RPMI7951 (cell line): ENCODE measurements around a stretch of chr19.

DNA sequence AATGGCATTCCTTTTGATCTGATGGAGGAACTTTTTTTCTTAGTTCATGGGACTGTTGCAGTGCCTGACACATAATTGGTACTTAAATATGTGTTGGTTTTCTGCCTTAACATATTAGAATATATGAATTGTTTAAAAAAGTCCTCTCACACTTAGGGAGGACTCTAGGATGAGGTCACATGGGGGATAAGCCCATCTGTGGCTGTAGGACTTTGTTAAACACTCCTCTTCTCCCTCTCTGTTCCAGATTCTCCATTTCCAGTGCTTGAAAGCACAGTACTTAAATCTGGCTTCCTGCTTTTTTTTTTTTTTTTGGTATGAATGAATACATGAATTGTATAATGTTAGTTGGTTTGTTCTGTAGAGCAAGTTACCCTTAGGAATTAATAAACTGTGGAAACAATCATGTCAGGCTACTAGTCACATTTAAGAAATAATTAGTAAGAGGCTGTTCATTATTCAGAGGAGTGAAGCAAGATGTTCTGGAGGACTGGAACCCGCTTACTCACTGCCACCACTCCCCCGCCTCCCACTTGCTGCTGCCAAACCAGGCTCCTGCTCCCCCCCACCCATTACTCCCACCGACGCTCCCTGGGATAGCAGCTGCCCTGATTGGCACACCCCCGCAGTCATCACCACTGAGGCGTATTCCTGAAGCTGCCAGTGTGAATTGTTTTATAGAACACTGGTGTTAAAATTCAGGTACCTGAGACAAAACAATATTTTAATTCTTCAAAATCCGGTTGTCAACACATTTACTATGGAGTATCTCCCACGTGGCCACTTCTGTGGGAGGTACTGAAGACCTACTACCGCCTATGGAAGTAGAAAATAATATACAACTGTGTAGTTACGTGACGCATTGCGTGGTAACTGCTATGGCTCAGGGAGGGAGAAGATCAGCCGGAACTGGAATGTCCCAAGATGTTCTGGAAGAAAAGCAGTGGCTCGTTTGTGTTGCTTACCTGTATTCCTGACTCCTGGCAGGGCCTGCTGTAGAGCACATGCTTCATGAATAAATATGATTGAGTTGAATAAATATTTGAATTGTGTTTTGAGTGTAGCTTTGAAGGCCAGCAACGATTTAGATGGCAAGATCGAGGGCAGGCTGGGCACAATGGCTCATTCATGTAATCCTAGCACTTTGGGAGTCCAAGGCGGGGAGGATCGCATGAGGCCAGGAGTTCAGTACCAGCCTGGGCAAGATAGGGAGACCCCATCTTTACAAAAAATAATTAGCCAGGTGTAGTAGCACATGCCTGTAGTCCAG lies 1.6 kb downstream of the DPY19L3 start:
- RAMPAGE, long total RNA, result no peak

DNA sequence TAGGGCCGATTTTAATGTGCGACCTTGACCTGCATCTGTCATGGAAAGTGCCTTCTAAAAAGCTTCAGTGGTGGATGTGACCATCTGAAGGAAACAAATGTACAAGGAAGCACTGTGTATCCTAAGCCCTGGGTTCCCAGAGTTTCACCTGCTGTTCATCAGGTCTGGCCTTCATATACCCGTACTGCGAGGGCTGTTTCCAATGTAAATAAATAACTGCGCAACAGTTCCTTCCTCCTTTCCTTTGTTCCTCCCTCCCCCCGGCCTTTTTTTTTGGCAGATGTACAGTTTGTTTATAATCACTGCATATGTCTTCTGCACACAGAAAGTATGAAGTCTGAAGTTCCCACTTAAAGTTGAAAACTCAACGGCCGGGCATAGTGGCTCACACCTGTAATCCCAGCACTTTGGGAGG lies 5.2 kb downstream of the FAAP24 start:
- RAMPAGE, long total RNA, result no peak

DNA sequence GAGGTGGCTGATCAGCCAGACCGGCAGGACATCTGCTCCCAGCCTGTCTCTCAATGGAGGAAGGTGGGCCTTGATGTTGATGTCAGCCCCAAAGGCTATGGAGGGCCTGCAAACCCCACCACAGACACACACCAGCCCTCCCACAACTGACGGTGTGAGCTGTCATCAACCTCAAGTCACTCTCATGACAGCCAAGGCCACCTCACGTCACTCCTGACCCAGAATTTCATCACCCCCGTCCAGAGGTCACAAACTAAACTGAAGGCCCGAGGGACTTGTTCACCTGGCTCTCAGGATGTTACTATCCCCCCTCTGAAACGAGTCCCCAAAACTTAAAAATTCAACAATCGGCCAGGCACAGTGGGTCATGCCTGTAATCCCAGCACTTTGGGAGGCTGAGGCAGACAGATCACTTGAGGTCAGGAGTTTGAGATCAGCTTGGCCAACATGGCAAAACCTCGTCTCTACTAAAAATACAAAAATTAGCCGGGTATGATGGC lies 25.4 kb downstream of the RHPN2 start:
- RAMPAGE, long total RNA, result no peak

- RAMPAGE, long total RNA, result no peak
Observed at GRCh38 chr19:33241103-33241661, 15.5 kb upstream of the SLC7A10 start.

DNA sequence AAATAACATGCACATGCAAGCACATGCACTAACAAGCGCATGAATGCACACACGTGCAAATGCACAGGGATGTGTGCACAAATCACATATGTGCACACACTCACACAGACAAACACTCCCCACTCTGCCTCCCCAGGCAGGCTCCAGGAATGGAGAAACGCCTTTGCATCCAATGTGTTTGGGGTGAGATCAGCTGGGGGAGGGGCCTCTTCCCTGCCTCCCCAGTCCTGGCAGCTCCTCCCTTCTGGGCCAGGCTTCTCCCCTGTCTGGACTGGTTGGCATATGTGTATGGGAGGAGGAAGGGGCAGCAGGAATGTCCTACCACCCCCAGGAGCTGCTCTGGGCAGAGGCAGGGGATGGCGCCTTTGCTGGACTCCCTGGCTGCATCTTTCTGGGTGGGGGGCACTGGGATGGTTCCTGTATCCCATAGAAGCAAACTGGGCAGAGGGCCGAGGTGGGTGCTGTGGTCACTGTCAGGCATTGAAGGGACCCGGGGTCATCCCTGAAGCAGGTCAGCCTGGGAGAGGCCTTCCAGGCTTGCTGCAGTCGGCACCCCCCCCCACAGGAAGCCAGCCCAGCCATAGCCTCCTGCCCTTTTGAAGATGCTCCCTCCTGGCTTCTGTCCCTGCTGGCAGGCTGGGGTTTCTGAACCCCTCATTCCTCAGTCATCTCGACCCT lies 21.1 kb upstream of the SLC7A10 start:
- RAMPAGE, long total RNA, result no peak

DNA sequence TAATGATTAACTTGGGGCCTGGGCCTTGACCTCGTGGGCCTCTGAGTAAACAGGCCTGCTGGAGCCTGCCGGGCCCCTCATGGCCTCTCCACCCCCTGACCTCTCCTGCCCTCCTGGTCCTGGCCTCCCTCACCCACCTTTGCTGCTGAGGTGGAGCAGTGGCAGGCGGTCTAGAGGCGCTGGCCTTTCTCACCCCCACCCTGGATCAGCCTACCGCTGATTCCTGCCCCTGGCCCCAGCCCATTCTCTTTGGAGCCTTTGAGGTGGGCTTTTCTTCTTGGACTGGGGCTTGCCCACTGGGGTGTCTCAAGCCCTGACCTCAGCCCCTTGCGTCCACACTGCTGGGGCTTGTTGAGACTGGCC lies 26.2 kb downstream of the CEBPA start:
- RAMPAGE, long total RNA, result no peak

DNA sequence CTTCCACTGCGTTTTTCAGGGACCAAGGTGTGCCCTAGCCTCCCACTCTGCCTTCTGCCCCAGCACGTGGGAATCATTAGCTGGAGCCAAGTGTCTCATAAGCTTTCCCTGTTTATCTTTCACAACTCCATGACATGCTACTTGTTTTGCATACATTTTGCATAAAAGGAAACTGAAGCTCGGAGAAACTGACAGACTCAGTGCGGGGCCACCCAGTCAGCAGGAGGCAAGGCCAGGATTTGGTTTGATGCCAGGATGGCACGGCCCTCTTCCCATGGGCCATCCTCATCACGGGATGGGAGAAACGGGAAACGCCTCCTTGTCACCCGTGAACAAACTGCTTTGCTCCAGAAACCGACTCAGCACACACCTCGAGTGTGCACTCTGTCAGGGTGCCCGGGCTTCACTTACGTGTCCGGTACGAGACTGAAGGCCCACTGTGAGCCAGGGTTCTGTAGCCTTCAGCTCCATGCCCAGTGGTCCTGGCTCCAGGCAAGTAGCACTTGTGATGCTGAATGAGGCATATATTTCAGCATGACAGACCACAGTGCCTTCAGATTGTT lies 9.6 kb downstream of the CEBPA start:
- RAMPAGE, long total RNA, result no peak

DNA sequence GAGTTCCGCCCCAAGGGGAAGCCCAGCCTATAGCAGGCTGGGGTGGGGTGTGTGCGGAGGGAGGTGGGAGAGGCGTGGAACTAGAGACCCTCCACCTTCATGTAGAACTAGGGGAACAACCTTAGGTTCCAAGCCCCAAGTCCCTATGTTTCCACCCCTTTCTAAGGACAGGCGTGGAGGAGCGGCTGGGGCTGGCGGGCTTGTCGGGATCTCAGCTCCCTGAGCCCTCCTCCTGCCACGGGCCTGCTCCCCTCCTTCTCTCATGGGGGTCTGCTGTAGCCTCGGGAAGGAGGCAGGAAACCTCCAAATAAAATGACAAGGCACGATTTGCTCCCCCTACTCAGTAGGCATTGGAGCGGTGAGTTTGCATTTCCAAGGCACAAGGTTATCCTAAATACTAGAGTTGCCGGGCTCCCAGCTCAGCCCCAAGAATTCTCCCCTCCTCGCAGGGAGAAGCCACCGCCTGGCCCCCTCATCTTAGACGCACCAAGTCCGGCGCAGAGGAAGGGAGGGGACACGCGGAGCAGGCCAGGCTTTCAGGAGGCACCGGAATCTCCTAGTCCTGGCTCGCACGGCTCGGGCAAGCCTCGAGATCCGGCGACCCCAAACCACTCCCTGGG lies 1.6 kb downstream of the CEBPA start:
- RAMPAGE, long total RNA, result no peak

GRCh38 chr19:33390508-33391157 lies 17.1 kb downstream of the CEBPG start:
- RAMPAGE, long total RNA, result no peak

DNA sequence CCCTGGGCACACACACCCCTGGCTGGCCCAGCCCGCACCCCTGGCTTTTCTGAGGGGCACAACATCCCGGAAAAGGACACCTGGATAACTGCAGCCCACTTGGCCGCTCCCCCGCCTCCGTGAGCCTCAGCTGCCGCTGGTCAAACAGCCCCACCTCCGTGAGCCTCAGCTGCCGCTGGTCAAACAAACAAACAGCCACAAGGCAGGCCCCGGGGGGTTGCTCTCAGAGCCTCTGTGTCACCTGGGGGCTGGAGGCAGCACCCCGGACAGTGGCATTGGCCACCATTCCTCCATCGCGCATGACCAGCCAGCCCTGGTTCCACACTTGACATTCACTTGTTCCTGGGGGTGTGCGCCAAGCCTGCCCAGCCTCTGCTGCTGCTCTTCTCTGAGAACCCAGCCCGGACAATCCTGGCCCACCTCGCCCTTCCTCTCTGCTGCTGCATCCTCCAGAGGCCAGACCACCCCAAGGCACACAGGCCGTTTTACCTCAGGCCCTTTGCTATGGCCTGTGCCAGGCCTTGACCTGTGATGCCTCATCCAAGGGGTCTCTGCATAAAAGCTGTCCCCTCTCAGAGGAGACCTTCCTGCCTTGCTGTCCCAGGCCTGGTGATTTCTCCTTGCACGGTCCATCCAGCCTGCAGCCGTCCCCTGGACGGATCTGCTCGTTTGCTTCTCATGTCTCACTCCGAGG lies 20.0 kb downstream of the CEBPG start:
- RAMPAGE, long total RNA, result no peak

DNA sequence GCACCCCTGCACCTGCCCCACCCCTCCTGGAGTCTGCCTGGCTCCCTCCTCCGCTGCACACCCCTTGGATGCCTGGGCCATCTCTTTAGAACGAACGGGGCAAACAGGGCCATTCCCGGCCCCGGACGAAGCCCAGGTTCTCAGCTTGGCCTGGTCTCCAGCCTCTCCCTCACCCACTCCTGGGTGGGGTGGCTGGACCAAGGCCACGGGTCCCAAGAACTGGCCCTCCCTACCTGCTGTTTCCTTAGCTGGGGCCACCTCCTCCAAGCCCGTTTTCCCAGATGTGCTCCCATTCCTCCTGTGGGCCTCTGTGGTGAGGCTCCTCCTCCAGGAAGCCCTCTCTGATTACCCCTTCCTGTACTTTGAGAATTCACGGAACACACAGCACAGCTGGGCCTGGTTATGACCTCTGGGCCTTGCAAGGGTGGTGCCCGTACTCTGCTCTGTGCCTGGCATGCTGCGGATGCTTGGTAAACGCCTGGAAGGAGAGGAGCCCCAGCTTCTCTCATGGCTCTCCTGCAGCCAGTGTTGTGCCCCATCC lies 21.4 kb downstream of the CEBPG start:
- RAMPAGE, long total RNA, result no peak

DNA sequence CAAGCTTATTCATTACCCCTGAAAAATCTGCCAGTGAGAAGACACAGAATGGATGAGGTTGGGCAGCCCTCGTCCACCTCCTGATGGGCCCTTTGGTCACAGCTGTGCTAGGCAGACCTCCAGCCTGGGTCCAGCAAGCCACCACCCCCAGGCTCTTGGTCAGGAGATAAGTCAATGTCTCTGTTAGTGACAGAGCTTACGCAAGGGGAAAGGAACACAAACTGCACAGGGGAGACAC lies 19.7 kb downstream of the PEPD start:
- RAMPAGE, long total RNA, result no peak

DNA sequence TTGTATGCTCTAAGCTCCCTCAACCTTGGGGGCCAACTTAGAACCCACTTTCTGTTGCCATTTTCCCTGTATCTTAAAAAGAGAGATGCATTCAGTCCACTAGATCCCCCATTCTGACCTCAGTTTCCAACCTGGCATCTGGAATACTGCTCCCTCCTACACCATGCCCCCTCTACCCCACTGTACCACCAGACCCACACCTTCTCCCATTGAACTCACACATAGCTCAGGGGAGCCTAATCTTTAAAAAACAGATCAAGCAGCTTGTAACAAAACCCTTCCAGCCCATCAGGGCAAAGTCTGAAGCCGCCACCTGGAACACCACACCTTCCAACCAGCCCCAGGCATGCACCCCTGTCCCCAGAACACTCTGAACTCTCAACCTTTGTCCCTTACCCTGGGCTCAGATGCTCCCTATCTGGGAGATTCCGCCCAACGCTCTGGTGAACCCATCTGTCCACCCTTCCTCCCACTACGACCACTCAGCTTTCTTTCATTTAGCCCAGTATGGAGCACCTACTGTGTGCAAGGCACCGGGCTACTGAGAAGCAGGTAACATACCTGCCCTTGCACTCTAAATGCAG lies 882 bp downstream of the PEPD start:
- RAMPAGE, long total RNA, result no peak

DNA sequence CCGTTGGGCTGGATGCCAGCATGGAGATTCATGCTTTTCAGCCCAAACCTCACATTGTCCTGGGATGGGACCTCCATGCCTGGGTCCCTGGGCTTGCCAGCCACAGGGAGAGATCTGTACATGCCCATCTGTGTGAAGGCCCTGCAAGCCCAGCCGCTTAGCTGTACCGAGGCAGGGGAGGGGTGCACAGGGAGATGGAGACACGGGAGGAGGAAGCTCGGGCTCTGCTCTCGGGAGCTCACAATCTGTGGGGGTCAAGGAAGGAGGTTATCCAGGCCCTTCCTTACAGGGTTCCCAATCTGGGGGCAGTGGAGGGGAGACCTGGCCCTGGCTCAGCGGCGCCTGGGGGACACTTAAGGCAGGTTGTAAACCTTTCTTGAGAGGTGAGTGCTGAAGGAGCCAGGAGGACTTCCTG lies 77.3 kb downstream of the CHST8 start:
- RAMPAGE, long total RNA, result no peak

DNA sequence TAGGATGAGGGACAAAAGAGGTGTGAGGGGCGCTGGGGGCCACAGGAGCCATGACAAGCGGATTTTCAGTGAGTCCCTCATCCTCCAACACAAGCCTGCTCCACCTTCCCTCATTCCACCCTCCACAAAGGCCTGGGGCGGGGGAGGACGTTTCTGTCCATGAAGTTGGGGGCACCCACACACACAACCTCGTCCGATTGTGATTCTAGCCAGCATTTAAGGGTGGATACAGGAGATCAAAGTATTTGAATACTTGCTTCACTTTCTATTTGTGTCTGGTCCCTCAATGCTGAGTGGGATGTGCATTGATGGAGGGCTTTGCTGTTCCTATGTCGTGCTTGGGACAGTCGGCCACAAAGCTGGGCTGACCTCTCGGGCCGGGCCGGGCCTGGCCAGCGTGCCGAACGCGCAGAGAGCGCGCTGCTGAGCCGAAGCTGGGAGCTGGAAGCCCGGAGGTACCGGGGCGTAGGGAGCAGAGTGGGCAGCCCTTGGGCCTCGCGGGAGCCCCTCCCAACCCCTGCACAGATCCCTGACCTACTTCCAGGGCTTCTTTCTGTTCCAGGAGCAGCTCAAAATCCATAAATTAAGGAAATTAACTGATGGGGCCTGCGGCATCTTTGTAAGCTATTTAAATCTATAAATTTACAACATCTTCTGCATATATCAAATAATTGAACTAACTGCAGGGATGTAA lies 2.0 kb upstream of the KCTD15 start:
- RAMPAGE, long total RNA, result no peak

DNA sequence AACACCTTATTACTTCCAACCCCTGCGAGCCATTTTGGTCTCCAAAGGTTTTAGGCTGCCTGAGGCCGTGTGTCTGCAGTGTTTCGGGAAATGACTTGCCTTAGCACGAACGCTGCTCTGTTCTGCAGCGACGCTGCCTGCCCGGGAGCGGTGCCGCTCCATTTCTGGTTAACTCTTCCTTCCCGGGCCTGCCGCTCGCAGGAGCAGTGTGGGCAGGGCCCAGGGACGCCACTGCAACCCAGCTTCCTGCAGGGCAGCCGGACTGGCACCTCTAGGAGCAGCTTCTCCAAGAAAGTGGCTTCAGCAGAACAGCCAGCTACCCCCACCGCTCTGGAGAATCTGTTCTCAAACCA lies 72.1 kb downstream of the KCTD15 start:
- RAMPAGE, long total RNA, result no peak

DNA sequence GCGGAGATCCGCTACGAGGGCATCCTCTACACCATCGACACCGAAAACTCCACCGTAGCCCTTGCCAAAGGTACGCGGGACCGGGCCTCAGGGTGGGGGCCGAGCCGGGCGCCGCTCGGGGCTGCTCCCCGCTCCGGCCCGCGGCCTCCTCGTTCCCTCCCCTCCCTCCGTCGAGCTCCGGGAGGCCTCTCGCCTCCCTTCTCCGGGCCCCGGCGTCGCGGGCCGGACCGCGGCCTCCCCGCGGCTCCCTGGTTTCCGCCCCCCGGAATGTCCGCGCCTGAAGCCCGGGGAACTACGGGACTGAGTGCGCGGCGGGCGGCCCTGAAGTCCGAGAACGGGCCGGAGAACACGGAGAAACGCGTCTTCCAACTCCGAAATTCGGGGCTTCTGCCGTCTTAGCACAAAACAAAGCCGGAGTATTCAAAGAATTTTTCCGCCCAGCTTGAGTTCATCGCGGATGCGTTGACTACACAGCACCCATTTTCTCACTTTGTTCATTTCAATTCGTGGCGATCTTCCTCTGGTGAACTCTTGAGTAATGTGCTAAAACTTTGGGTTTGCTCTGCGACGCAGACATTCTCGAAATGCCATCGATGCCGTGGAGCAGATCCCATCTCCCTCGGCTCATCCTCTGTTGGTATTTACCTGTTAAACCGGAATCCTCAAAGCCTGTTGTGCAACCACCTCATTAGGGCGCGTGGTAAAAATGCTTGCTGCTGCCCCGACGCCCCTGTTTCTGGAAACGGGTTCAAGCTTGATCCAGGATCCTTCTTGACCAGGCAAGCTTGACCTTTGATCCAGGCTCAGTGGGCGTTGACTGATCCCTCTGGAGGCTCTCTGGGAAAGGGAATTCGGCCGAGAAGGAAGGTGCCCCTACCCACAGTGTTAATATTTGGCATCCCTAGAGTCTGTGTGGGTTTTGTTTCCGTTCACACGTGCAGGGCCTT lies 663 bp downstream of the LSM14A start:
- RAMPAGE, long total RNA, result no peak

GRCh38 chr19:34219283-34219969 lies 34.9 kb upstream of the GARRE1 start:
- RAMPAGE, long total RNA, result no peak

DNA sequence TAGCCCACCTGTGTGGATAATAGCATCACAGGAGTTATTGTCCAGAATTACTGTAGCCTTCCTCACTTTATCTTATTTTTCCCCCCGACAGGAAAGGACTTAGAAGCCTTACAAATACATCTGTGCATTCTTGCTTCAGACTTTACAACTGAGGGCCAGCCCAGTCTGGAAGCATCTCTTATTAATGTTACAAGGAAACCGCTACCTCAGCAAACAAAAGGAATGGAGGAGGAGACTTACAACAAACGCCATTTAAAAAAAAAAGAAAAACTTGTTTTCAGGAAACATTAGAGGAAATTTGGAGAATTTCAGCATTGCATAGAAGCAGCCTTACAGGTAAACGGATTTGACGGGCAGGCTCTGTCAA lies 45.2 kb downstream of the GARRE1 start:
- RAMPAGE, long total RNA, result no peak

DNA sequence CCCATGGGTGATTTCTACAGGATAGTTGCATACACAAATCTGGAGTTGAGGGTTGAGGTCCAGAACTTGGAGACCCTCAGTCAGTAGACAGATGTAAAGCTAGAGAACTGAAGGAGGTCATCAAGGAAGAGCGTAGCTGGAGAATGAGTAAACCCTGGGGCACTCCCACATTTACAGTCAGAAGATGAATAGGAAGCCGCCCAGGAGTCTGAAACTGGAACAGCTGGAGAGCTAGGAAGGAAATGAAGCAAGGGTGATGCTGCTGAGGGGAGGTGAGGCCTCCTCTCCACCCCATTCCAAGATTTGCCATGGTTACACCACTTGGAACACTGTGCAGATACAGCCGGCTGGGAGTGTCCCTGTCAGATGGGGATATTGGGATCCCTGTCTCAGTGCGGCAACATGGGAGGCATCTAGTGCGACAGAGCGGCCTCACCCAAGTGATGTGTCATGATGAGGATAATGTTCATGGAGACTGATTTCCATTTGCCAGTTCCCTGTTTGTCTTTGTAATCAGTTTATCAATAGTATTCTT lies 51.8 kb upstream of the GPI start:
- RAMPAGE, long total RNA, result no peak